NCI-H460 (cell line): ENCODE results near the genes RAB3GAP2 and HLX.

DNA sequence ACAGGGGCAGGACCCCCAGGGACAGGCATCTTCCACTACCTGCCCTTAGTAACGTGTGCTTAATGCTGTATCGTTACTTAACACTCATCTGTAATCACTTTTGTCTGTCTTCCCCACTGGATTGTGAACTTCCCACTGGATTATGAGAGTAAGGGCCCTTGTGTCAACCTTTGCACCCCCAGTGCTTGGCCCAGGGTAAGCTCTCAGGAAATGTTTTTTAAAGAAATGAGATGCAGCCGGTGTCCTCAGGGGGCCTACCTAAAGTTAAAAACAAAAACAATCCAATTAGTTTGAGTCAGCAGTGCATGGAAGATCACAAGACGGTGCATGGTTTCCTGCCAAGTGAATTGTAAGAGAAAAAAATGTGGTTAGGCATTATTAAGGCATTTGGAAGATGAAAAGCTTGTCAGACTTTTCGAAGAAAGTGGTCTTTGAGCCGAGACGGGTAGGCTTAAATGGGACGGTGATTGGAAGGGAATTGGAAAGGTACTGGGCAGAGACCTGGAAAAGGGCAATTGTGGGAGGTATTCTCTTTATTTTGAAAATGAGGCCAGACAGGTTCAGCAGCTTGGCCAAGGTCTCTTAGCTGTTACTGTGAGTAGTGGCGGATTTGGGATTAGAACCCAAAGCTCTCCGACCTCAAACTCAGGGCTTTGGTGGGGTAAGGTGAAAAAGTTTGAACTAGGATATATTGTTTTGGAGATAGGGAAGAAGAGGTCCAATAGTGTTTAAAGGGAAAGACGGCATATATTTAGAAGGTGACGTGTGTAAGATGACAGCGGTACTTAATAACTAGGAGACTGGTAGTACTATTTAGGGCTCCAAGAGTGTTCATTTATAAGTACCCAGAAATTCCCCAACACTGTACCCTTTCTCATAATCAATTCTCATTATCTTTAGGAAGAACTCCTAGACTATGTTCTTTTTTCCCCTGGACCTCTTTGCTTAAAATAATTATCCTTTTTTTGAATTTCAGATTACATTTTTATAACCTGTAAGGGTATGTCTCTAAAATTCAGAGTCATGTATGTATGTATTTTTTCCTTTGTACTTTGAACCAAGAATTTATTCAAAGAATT lies 1.2 kb downstream of the LYPLAL1 start:
RAMPAGE:
- cytosol, long total RNA: no peak
- long total RNA: no peak
- nucleus, long total RNA: no peak

RAMPAGE:
- cytosol, long total RNA: no peak
- long total RNA: no peak
- nucleus, long total RNA: no peak
Measured at GRCh38 chr1:219188064-219188730, 14.5 kb downstream of the LYPLAL1 start.

GRCh38 chr1:219318646-219319075 lies 145.0 kb downstream of the LYPLAL1 start:
RAMPAGE:
- cytosol, long total RNA: no peak
- long total RNA: no peak
- nucleus, long total RNA: no peak

DNA sequence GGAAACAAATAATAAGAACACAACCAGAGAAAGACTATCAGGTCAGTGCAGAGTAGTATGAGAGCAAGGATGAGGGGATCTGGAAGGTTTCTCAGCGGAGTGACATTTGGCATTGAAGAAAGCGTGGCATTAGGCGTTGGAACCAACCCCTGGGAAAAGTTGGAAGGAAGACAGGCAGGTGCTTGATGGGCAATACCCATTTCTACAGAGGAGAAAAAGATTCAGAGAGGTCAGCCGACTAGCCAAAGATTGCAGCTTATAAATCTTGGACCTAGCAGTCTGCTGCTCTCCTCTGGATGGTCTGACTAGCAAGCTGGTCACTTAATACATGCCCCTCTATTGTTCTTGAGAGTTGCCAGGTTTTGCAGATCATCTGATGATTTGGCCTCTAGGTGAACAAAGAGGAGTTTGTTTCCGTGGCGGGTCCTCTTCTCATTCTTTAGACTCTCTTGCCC lies 116.0 kb downstream of the SLC30A10 start:
RAMPAGE:
- cytosol, long total RNA: no peak
- long total RNA: no peak
- nucleus, long total RNA: no peak

DNA sequence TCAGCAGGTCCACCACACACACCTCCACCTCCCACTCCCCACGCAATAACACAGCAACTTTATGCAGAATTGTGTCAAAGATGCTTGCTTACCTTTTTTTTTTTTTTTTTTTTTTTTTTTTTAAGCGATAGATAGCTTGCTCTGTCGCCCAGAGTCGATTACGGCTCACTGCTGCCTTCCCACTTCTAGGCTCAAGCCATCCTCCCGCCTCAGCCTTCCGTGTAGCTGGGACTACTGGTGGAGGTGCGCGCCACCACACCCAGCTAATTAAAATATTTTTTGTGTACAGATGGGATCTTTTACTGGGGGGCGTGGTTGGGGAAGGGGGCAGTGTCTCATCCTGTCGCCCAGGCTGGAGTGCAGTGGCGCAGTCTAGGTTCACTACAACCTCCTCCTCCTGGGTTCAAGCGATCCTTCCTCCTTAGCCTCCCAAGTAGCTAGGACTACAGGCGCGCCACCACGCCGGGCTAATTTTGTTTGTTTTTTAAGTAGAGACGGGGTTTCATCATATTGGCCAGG lies 666 bp upstream of the BPNT1 start:
RAMPAGE:
- cytosol, long total RNA: no peak
- long total RNA: no peak
- nucleus, long total RNA: no peak

DNA sequence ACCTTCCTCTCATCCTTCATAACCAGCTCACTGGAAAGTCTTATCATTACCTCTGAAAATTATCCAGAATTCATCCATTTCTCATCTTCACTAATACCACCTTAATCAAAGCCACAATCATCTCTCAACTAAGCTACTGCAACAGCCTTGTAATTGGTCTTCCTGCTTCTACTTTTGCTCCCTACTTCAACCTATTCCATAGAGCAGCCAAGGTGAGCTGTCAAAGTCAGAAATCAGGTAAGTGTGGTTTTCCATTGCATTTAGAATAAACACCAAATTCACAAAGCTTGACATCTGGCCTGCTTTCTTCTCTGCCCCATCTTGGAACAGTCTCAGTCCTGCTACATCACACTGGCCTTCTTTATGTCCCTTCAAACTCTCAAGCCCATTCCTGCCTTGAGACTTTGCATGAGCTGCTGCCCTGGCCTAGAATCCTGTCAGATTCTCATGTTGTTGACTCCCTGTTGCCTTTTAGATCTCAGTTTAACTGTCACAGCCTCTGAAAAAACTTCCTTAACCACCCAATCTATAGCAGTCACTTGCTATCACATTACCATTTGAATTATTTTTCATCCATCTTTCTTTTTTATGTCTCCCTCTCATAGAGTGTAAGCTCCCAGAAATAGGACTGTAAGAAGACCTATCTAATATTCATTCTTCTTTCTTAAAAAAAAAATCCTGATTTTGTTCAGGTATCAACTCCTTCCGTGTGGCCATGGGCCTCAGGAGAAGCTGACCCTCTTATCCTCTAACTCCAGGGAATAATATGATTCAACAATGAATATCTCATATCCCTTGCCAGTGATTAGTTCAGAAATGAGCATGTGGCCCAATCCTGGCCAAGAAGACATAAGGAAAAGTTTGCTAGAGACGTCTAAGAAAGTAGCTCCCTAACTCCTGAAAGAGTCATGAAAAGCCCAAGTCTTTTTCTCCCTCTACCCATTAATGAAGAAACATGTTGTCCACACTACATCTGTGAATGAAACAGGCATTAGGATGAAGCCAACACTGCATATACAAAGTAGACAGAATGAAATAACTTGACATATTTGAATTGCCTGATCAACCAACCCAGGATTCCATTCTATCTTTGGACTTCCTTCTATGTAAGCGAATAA lies 41.0 kb downstream of the RAB3GAP2 start:
RAMPAGE:
- cytosol, long total RNA: no peak
- long total RNA: no peak
- nucleus, long total RNA: no peak

GRCh38 chr1:220271623-220272735 lies at the start of gene RAB3GAP2:
RAB3GAP2 (minus strand) TSS chr1:220272453.
RAMPAGE:
- cytosol, long total RNA: start-site peak on the minus strand at chr1:220272368-220272454, 269 and 81 reads in 2 replicates
- long total RNA: start-site peak on the minus strand at chr1:220272351-220272445, 51 and 241 reads in 2 replicates
- nucleus, long total RNA: no peak

GRCh38 chr1:220272736-220272979 lies 405 bp upstream of the RAB3GAP2 start:
RAMPAGE:
- cytosol, long total RNA: no peak
- long total RNA: no peak
- nucleus, long total RNA: no peak

DNA sequence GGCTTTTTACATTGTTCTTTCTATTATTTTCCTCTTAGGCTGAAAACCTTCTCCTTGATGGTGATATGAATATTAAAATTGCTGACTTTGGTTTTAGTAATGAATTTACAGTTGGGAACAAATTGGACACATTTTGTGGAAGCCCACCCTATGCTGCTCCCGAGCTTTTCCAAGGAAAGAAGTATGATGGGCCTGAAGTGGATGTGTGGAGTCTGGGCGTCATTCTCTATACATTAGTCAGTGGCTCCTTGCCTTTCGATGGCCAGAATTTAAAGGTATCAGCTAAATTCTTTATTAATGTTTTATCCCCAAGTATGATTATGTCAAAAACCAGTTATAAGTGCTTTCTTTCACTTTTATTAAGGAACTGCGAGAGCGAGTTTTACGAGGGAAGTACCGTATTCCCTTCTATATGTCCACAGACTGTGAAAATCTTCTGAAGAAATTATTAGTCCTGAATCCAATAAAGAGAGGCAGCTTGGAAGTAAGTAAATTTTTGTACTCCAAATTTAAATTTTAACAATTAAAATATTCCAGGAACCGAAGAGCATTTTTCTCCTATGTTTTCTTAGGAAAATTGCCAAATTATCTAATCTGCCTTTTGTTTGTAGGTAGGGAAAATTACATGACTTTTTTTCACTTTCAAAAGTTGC lies 71.8 kb upstream of the C1orf115 start:
RAMPAGE:
- cytosol, long total RNA: no peak
- long total RNA: no peak
- nucleus, long total RNA: no peak

DNA sequence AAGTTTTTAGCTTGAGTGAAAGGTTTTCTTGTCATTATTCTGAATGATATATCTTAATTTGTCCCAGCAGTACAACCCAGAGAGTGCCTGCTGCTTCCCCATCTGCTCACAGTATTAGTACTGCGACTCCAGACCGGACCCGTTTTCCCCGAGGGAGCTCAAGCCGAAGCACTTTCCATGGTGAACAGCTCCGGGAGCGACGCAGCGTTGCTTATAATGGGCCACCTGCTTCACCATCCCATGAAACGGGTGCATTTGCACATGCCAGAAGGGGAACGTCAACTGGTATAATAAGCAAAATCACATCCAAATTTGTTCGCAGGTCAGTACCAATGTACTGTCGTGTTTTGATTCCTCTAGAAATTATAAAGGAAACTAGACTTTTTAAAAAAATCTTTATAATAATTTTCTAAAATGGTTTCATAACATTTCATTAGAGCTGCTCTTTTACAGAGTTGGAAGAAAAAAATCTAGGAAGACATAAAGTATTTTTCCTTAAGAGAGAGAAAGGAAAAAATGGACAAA lies 37.1 kb upstream of the C1orf115 start:
RAMPAGE:
- cytosol, long total RNA: no peak
- long total RNA: no peak
- nucleus, long total RNA: no peak

GRCh38 chr1:220732502-220733615 lies 15.3 kb upstream of the MTARC2 start:
RAMPAGE:
- cytosol, long total RNA: no peak
- long total RNA: no peak
- nucleus, long total RNA: no peak

GRCh38 chr1:220750938-220751521 lies 2.9 kb downstream of the MTARC2 start:
RAMPAGE:
- cytosol, long total RNA: no peak
- long total RNA: no peak
- nucleus, long total RNA: no peak

DNA sequence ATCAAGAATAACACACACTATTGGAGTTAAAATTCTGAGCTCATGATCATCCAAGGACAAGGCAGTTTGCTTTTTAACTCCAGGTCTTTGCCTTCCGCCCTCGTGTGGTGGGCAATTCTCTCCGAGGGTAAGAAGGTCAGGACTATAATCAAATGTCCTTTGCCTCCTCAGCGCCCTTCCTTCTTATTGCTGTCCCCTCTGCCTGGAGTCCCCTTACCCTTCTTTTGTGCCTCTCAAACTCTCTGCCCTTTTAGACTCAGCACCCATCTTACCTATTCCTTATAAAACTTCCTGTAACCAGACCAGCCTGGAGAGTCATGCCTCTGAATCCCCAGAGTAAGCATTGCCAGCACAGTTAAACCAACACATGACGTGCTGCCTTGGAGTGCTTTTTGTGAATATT lies 17.2 kb downstream of the MTARC1 start:
RAMPAGE:
- cytosol, long total RNA: no peak
- long total RNA: no peak
- nucleus, long total RNA: no peak

GRCh38 chr1:220843717-220844076 lies 35.5 kb upstream of the HLX start:
RAMPAGE:
- cytosol, long total RNA: no peak
- long total RNA: no peak
- nucleus, long total RNA: no peak

RAMPAGE:
- cytosol, long total RNA: no peak
- long total RNA: no peak
- nucleus, long total RNA: no peak
Measured at GRCh38 chr1:220879270-220880416, at the start of gene HLX. HLX (plus strand) TSS chr1:220879443.

DNA sequence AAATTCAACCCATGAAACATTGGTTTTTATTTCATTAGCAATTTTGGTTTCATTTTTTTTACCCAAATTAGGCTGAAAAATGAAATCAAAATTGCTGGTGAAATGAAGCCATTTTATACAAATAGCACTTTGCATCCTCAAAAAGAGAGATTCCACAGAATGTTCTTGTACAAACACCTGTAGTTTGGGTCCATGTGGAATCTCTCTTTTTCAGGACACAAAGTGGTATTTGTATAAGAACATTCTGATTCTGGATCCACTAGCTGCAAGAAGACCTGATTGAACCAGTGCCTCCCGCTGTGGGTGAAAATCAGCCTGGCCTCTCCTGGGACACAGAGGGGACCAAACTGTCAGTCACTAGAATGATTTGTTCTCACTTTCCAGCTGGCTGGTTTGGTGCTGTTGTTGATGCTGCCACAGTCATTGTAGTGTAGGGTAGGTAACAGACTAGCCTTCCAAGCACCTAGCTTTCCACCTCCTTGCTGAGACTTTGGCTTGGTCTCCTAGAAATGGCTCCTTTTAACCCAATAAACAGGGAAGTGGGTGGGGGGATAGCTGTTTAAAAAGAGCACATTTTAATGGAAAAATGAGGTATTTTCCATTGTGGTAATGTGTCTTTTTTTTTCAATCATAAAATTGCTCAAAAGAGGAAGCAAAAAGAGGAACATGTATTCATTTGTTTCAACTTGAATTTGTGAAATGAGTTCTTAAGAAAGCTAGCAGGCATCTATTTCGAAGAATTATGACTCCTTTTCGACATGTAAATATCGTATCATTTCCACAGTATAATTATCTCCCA lies 189.9 kb downstream of the HLX start:
RAMPAGE:
- cytosol, long total RNA: no peak
- long total RNA: no peak
- nucleus, long total RNA: no peak

RAMPAGE:
- cytosol, long total RNA: no peak
- long total RNA: no peak
- nucleus, long total RNA: no peak
Measured at GRCh38 chr1:221273740-221274131, 394.5 kb downstream of the HLX start.

DNA sequence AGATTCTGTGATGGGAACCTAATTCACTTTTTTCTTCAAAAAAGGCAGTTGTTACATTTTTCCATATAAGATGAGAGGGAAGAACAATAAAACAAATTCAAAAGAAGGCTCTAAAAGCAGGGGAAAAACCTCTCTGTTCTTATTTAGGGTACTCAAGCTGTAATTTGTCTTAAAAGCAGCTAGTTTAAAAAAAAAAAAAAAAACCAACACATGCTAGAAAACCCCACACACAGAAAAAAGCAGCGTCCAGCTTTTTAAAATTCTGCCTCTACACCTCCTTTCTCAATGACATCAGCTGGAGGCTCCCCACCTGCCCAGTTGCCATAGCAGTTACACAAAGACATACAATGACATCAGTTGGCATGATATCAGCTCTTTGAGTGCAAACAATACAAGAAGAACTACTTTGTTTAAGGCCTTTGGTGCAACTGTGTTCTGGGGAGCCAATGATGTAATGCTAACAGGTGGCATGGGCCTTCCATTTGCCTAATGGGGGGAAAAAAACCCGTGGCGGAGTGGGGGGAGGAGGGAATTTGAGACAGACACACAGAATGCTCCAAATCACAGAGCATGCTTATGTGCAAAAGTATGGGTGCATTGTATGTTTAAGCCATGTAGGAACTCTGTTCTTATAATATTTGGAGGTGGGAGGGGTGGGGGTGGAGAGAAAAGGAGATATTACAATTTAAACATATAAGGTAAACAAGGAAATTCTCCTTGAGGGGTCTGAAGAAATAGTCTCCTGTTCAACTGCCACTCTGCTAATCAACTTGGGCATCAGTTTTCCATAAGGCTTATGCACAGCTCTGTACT lies 32.9 kb downstream of the DUSP10 start:
RAMPAGE:
- cytosol, long total RNA: no peak
- long total RNA: no peak
- nucleus, long total RNA: no peak

GRCh38 chr1:221736651-221737409 lies 5.1 kb downstream of the DUSP10 start:
RAMPAGE:
- cytosol, long total RNA: no peak
- long total RNA: no peak
- nucleus, long total RNA: no peak

GRCh38 chr1:221826703-221827222 lies 84.9 kb upstream of the DUSP10 start:
RAMPAGE:
- cytosol, long total RNA: no peak
- long total RNA: no peak
- nucleus, long total RNA: no peak